Subcutaneous adipose tissue (tissue), 3 donors: ENCODE results near the gene COL4A2.

- PRO-cap: no peak
- RAMPAGE, long total RNA, 3 experiments: no peak in any of the 3 experiments
Observed at GRCh38 chr13:108496674-108497274, 132.6 kb upstream of the MYO16 start.

- PRO-cap: no peak
- RAMPAGE, long total RNA, 3 experiments: no peak in any of the 3 experiments
Observed at GRCh38 chr13:109727242-109727830, 59.0 kb downstream of the IRS2 start.

- PRO-cap: bidirectional peak, plus-strand start at chr13:109786868, minus-strand start at chr13:109786576; bidirectional peak, plus-strand start at chr13:109787084, minus-strand start at chr13:109786982
- RAMPAGE, long total RNA, 3 experiments: start-site peak on the plus strand in 1 of 3 experiments, at chr13:109787082-109787087 at its widest, 10 reads per replicate
Observed at GRCh38 chr13:109786719-109787133, 343 bp upstream of the IRS2 start.

DNA sequence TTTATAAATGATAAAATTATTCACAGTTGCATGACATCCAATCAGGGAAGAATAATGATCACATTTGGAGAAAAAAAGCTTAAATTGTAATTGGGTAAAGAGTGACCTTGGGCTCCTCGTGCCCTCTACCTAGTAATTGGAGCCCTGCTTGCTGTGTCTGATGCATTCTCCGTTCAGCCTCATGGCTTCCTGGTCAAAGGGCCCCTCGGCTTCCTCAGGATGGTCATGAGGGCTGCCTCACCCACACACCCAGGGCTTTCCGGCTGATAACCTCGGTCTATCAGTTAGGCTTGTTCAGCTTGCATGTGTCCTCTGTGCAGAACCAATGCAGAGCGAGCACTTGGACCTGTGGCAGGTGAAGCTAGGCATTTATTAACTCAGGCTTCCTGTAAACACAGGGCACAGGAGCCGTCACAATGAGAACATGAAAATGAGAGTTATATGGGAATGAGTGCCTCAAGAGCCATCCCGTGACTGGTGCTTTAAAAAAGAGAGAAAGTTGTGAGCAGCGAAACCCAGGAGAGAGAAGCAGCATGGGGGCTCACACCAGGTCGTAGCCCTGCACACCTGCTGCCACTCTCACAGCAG lies 50.2 kb upstream of the IRS2 start:
- PRO-cap: no peak
- RAMPAGE, long total RNA, 3 experiments: no peak in any of the 3 experiments

DNA sequence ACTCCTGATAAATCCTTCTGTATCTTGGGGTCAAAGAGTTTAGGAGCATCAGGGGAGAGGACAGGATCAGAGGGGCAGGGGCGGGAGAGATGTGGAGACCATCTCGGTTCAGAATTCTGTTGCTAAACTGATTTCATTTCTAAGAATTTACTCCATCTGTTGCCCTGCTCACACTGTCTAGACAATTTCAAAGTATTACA lies 88.3 kb upstream of the IRS2 start:
- PRO-cap: no peak
- RAMPAGE, long total RNA, 3 experiments: no peak in any of the 3 experiments

GRCh38 chr13:109898564-109898927 lies 112.2 kb upstream of the IRS2 start:
- PRO-cap: no peak
- RAMPAGE, long total RNA, 3 experiments: no peak in any of the 3 experiments

DNA sequence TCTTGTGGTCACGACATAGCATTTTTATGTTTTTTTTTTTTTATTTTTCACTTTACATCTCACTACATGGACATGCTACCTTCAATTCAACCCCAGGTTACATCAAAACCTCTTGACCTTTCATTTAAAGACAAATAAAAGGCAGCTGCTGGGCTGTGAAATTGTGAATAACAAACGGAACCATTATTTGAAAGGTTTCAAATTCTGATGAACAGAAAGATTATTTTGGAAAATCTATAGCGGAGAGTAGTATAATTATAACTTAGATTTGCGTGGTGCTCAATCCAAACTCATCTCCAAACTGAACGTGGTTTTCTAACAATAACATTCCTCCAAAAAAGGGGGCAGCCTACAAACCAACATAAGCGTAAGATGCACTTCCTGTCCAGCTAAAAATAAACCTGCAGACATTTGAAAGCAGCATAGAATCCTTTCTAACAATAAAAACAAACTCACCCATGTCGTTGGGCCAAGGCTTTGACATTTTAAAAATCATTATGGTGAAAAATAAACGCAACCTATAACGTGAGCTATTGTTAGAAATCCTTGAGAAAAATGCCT lies 178.5 kb downstream of the COL4A1 start:
- PRO-cap: no peak
- RAMPAGE, long total RNA, 3 experiments: no peak in any of the 3 experiments

- PRO-cap: no peak
- RAMPAGE, long total RNA, 3 experiments: no peak in any of the 3 experiments
Observed at GRCh38 chr13:110136447-110137586, 170.1 kb downstream of the COL4A1 start.

- PRO-cap: unidirectional peak, plus-strand start at chr13:110221593; bidirectional peak, plus-strand start at chr13:110221941, minus-strand start at chr13:110221828
- RAMPAGE, long total RNA, 3 experiments: no peak in any of the 3 experiments
Observed at GRCh38 chr13:110221370-110222139, 85.4 kb downstream of the COL4A1 start.

DNA sequence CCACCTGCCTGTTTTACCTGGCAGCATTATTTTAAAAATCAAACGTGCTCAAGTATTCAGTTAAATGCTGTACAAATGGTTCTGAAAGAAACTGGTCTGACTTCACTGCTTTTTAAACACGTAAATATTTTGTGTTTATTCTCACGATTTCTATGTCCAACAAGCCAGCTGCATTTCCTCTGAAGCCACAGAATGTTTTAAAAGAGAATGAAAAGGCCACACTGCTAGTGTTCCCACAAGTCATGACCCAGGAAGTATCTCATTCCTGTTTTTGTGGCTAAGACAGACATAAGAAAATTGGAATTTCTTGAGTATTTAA lies 81.1 kb downstream of the COL4A1 start:
- PRO-cap: unidirectional peak, minus-strand start at position 199 of the sequence
- RAMPAGE, long total RNA, 3 experiments: no peak in any of the 3 experiments

DNA sequence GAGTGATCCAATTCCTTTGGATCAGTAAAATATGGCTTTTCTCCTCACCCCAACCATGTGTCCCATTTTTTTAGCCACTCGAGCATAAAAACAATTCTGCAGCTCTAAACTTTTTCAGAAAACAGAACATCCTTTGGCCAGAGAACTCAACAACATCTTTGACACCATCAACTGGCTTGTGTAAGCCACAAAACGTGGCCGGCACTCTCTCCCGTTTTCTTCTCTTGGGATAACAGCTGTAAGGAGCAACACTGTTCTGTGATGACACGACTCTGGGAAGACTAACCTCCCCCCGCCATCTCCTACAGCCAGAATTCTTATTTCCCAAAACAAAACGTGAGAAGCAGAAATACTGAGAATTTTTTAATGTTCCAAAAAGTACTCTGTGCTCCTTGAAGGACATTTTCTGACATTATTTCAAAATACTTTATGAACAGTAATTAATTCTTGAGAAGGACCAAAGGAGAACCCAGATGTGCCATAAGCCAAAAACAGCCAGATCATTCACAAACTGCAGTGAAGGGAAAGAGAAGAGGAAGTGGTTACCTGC lies 25.9 kb downstream of the COL4A1 start:
- PRO-cap: no peak
- RAMPAGE, long total RNA, 3 experiments: no peak in any of the 3 experiments

DNA sequence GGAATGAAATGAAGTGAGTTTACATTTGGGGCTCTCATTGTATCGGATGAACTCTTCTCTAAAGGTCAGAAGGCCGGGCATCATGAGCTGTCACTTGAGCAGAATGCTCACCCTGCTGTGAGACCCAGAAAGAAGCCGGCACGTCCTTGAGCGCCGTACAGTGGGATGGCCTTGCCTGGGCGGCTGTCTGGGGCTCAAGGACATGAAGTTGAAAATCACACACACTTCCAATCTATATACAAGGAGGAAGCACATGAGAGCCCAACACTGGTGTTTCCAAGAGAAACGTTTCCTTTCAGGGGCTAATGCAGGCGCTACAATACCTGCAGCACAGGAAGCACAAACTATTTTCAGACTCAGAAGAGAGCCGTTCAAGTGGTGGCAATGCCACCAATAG lies 19.5 kb downstream of the COL4A1 start:
- PRO-cap: no peak
- RAMPAGE, long total RNA, 3 experiments: no peak in any of the 3 experiments

DNA sequence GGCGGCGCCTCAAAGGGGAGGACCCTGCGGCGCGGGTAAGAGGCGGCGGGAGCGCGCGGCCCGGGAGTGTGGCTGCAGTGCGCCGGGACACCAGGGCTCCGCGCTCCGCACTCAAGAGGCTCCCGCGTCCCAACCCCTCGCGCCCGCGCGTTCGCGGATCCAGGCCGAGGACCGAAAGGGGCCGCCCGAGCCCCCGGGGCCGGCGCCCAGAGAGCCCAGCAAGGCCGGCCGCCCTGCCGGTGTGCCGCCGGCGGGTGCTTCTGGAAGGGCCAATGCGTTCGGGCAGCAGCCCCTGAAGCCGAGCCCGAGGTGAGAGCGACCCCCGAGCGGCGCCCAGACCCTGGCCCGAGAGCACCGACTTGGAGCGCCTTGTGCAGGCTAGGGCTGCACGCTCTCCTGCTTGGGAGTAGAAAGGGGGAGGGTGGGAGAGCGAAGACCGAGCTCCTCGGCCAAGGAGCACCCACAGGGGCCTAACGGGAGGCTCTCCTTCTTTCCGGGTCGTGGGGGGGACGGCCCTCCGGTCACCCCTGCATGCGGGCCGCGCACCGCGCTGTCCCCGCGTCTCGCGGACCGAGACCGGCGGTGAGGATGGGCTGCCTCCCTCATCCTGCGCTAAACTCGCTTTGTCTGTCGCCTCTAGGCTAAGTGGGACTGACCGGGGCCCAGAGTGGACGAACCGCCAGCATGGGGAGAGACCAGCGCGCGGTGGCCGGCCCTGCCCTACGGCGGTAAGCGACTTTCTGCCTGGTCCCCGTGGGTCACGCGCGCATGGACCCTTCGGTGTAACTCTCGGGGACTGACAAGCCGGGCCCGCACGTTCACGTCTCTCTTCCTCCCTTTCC lies at the start of gene COL4A2:
COL4A2 (plus strand) TSS at position 65 of the 842 bp plus-strand sequence.
- PRO-cap: bidirectional peak, plus-strand start at position 78 of the sequence, minus-strand start outside the sequence
- RAMPAGE, long total RNA, 3 experiments: start-site peak on the plus strand in 2 of 3 experiments, centred at positions 66 to 662 of the sequence, 31 to 418 reads per replicate

DNA sequence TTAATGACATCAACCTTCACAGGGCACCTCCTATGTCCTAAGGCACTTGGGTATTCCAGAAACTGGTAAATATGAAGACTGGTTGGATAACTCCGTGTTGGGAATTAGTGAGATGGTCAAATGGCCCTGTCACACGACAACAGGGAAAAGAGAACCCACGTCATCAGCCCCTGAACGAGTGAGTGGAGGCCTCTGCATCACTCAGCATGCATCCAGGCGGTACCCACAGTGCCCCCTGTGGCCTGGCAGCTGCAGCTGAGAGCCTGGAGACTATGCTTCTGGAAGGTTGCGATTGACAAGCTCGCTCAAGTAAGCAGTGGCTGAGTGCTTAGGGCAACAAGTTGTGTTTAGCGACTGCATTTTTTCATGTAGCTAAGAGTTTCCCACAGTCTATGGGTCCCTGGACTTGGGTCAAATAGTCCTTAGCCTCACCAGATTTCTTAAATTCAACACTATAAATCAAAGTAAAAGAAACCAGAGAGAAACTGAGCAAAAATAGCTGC lies 55.9 kb downstream of the COL4A2 start:
- PRO-cap: bidirectional peak, plus-strand start at position 254 of the sequence, minus-strand start at position 64 of the sequence
- RAMPAGE, long total RNA, 3 experiments: no peak in any of the 3 experiments

DNA sequence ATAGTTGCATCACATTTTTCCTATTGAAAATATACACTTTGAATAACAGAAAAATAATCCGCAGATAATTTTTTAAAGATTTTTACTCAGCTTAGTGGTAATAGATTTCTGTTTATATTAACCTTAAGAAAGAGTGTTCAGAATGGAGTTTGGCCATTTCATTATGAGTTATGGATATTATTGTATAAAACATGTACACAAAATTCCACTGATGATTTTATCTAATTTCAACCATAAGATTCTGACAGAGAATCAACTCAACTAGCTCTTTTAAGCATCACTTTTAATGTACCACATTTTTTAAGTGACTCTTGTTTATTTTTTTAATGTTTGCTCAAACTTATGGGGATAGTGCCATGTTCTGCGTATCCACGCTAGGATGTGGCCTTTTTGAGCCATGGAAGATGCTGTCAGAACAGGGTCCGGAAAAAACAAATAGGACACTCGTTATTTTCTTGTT lies 75.8 kb downstream of the COL4A2 start:
- PRO-cap: no peak
- RAMPAGE, long total RNA, 3 experiments: no peak in any of the 3 experiments

DNA sequence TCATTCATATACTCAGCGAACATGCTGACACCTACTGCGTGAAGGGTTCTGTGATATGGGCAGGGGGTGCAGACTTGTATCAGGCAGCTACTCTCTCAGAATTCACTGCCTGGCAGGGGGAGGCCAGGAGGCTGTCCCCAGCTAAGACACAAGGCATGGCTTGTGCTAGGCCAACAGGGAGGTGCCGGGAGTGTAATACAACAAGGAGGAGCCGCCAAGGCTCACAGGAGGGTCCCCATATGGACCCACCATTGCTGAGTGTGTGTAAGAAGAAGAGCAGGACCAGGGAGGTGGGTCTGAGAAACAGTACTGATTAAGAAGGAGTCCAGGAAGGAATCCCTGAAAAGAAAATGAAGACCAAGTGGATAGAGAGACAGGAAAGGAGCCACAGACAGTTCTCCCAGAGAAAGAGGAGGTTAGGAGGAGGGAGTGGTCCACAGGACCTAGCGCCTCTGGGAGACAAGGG lies 97.3 kb downstream of the COL4A2 start:
- PRO-cap: no peak
- RAMPAGE, long total RNA, 3 experiments: no peak in any of the 3 experiments

GRCh38 chr13:110418801-110419835 lies 112.0 kb downstream of the COL4A2 start:
- PRO-cap: unidirectional peak, plus-strand start at chr13:110419498
- RAMPAGE, long total RNA, 3 experiments: no peak in any of the 3 experiments

DNA sequence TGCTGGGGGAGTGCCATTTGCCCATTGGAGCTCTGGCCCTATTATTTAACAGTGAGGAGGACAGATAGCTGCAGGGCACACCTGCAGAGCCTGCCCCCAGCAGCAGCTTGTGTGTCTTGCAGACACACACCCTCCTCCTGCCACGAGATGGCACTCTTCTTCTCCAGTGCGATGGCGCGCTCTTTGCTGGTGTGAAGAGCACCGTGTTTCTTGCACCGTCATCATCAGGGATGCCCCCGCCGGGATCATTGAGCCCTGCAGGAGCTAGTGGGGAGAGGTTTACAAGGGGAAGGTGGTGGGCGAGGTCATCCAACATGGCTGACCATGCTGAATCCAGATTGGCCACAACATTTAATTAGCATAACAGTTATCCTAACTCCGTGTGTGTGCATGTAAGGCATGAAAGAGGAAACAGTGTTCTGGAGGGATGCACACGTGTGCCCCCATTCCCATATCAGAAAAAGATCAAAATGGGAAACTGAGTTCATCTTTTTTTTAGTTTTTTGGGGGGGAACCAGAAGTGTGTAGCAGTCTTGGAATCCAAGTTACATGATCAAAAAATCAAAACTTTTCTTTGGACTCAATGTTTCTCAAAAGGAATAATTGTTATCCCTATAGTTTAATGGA lies 105.5 kb downstream of the RAB20 start:
- PRO-cap: no peak
- RAMPAGE, long total RNA, 3 experiments: no peak in any of the 3 experiments

DNA sequence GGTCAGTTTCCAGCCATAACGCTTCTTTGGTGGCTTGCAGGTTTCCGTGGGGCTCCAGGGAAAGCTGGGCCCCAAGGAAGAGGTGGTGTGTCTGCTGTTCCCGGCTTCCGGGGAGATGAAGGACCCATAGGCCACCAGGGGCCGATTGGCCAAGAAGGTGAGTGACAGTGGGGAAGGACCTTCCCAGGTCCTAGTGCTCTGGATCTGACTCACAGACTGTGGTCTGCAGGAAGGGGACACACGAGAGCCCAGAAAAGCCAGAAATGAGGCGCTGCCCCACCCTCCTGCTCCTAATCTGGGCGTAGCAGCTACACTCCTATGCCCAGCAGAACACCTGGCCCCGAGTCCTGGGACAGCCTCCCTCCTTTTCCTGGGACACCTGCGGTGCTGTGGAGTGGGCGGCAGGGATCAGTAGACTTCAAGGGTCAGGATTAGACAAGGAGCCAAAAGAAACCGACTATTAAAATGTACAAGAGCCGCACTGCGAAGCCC lies 57.4 kb downstream of the RAB20 start:
- PRO-cap: no peak
- RAMPAGE, long total RNA, 3 experiments: no peak in any of the 3 experiments

- PRO-cap: no peak
- RAMPAGE, long total RNA, 3 experiments: start-site peak on the plus strand in 1 of 3 experiments, at chr13:110508127-110508164 at its widest, 97 reads per replicate
Observed at GRCh38 chr13:110507727-110508380, 53.7 kb downstream of the RAB20 start.